Skeletal muscle satellite cell (primary cell): ENCODE measurements around the genes CD1B, SPTA1, AIM2, ACKR1 and DUSP23.

GRCh38 chr1:158009447-158010055 is 16.1 kb downstream of the KIRREL1 start:
- CAGE, long polyA plus RNA: no peak

DNA sequence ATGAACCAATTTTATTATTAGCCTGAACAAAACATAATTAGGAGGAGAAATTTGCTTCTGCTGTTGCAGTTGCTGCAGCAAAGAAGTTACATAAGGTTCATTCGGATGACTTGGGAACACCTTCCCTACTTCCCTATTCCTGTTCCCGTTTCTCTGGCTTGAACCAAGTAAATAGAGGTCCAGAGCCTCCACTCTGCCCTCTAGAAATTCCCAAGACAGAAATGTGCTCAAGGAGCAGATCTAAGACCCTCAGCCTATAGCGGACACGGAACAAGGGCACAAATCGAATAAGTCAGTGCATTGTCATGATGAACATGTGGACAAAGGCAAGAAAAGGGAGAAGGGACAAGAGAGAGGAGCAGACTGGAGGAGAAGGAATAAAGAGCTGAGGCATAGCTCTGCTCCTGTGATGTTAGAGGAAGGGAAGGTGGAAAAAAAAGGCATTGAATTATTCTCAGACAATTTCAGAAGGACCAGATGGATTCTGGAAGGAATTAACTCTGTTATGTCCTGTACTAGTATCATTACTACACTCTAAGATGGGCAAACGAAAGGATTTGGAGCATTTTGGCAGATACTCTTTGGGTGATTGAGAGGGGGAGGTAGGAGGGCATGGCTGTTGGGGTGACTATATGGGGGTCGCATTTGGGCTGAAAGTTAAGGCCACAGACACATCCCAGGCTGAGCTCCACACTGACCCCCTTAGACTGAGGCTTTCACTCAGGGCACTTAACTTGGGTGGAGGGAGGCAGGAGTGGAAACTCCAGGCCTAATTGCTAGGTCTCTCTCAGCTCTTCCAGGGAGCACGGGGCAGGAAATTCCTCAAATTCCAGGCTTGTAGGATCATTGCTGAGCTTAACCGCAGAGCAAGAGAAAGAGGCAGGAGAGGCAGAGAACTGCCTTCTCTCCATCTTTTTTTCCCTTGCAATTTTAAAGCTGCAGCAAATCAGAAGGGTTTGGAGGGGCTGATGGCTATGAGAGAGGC is 25.7 kb downstream of the KIRREL1 start:
- CAGE, long polyA plus RNA: no peak

DNA sequence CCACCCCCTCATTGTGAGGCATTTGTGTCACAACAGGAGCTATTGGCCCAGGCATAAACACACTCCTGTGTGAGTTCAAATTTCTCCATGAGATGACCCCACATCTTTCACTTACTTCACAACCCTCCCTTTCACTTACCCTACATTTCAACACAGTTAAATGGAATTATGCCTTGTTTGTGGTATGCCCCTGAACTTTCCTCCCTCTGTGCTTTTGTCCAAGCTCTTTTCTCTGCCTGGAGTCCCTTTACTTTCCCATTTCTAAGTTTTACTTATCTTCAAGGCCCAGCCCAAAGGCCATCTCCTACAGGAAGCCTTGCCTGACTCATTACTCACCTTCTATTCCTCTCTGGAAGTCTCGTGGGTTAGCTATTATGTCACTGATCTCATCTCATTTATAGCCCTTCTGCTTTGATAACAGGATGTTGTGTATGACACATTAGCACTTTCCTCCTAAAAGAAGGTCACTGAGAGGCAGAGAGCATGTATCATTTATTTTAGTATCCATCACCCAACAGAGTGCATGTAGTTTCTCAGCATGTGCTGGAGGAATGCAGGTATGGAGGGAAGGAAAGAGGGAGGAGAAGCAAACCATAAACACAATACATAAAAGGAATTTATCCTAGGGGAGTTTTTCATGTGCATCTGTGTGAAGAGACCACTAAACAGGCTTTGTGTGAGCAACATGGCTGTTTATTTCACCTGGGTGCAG is 26.1 kb downstream of the SMIM42 start:
- CAGE, long polyA plus RNA: no peak

GRCh38 chr1:158177223-158177589 is 3.5 kb upstream of the CD1D start:
- CAGE, long polyA plus RNA: no peak

DNA sequence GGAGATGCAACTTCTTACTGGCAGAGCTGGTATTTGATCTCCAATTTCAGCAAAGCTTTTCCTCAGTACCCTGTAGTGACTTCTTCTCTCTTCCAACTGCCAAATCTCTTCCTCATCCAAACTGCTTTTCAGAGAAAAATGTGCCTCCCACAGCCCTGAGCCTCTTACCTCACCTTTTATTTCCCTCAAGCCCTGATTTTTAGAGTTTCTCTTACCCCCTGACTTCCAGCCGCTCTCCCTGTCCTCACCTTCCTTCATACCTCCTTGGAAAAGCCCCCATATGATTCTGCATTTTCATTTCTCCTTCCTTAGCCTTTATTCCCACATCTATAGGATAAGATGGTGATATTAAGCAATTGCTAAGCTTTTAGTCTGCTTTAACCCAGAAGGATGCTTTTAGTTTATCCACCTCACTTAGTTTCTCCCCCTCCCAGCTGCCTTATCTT is at the start of gene CD1B:
Gene CD1B, minus strand, starts transcription at position 101 of the 446 bp plus-strand sequence.
- CAGE, long polyA plus RNA: no peak

GRCh38 chr1:158686453-158686993 is at the start of gene SPTA1:
TSS of gene SPTA1 (minus strand) at chr1:158686715.
- CAGE, long polyA plus RNA: no peak

DNA sequence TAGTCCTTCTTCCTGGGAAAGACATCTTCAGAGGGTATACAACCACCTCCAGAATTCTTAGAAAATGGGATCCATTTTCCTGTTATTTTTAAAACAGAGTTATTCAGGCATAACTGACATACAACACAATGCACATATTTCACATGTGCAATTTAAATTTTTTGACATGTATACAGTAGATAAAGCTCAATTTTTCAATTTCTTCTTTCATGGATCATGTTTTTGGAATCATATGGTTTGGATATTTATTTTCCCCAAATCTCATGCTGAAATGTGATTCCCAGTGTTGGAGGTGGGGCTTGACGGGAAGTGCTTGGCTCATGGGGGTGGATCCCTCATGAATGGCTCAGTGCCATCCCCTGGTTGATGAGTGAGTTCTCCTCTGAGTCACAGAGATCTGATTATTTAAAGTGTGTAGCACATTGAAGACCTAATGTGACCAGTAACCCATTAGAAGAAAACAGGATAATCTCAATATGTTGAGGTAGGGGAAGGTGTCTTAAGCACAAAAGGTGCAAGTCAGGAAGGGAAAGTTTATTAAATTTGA is 2.0 kb downstream of the PYDC5 start:
- CAGE, long polyA plus RNA: no peak

DNA sequence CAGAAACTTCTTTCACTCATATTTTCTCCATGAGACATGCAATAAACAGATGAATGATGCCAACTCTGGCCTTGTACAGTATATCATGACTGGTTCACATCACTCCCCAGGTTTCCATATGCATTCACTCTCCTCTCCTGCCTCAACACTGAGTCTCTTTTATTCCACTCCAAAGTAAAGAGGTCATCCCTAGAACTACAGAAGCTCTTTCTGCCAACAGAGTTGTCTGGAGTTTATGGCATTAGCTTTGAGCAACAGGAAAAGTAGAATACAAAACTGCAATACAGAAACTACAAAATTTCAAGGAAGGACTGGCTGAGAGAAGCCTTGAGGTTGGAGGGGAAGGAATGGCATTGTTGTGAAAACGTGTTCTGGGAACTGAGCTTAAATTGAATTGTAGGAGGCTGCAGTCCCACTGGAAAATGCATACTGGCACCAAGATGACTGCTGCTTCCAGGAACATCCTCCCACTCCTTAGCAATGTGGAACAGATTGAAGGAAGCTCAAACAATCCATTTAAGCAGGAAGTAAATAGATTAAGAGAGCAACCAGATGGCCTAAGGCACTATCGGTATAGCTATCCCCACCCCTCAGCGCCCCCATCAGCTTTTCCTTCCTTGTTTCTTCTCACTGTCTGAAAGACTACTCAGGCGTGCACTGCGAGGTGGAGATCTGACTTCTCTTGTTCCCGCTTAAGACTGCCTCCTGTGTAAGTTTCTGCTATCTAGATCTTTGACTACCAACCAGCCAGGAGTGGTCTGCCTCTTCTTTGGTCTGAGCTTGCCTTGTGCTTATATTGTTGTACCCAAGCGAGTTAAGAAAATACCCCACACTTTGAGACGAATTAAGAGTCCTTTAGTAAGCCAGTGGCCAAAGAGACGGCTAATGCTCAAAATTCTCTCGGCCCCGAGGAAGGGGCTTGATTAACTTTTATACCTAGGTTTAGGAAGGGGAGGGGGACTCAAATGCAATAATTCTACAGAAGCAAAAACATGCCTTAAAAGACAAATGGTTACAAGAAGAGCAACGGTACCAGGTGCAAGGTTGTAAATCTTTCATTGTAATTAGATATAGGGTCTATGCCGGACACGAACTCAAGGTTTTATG is 3.1 kb upstream of the PYDC5 start:
- CAGE, long polyA plus RNA: no peak

GRCh38 chr1:159076713-159077952 is at the start of gene AIM2:
TSS of gene AIM2 (minus strand) at chr1:159076766.
- CAGE, long polyA plus RNA: no peak

DNA sequence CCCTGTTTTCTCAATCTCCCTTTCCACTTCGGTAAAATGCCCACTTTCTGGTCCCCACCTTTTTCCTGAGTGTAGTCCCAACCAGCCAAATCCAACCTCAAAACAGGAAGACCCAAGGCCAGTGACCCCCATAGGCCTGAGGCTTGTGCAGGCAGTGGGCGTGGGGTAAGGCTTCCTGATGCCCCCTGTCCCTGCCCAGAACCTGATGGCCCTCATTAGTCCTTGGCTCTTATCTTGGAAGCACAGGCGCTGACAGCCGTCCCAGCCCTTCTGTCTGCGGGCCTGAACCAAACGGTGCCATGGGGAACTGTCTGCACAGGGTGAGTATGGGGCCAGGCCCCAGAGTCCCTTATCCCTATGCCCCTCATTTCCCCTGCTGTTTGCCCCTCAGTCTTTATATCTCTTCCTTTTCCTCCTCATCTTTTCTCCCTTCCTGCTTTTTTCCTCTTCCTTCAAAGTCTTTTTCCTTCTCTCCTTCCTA is at the start of gene ACKR1:
Gene ACKR1, plus strand, starts transcription at position 215 of the 481 bp plus-strand sequence.
- CAGE, long polyA plus RNA: no peak

DNA sequence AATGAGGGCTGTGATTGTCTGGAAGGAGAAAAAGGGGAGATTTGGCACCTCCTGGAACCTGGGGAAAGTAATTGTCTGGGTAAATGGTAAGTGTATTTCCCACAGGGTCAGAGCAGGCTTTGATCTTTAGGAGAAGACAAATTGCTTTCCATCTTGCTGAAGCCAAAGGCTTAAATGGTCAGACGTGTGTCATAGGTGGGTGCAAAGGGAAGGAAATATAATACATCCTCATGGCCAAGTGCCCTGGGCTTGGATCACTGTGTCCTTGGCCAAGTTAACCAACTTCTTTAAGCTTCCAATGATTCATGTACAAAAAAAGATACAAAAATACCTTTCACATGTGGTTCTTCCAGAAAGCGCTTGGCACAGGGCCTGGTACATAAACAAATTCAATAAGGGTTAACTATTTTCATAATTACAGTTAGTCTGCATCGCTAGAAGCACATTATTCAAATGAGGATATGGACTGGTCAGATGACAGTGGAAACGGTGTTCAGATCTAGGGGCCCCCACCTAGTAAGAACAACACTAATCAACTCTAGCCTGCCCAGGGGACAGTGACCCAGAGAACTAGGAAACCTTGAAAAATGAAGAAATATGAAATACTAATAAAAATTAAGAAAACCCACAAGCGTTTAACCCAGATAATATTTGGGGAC is 1.2 kb upstream of the DUSP23 start:
- CAGE, long polyA plus RNA: no peak

- CAGE, long polyA plus RNA: no peak
These were observed at the start of gene DUSP23 for GRCh38 chr1:159780874-159781702. TSS of gene DUSP23 (plus strand) at chr1:159780962.

DNA sequence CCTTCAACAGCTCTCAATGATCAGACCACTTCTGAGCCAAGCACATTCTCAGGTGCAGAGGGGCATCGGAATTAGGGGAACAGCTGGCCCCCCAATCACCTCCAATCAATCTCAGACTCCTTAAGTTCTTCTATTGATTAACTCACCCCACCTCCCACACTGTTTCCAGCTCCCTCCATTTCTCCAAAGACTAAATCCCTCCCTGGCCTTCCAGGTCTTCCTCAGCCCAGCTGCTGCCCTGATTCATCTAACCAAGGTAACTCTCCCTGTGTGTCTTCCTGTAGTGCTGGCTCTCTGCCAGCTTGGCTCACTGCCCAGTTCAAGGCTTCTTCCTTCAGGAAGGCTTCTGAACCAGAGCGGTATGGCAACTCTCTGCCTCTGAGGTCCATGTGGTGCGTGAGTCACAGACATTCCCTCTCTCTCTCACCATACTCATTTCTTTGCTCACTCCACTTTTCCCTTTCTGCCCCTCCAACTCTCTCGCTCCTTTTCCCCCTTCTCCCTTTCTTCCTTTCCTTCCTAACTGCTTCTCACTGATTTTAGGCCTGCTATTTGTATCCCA is 18.1 kb downstream of the CFAP45 start:
- CAGE, long polyA plus RNA: no peak

DNA sequence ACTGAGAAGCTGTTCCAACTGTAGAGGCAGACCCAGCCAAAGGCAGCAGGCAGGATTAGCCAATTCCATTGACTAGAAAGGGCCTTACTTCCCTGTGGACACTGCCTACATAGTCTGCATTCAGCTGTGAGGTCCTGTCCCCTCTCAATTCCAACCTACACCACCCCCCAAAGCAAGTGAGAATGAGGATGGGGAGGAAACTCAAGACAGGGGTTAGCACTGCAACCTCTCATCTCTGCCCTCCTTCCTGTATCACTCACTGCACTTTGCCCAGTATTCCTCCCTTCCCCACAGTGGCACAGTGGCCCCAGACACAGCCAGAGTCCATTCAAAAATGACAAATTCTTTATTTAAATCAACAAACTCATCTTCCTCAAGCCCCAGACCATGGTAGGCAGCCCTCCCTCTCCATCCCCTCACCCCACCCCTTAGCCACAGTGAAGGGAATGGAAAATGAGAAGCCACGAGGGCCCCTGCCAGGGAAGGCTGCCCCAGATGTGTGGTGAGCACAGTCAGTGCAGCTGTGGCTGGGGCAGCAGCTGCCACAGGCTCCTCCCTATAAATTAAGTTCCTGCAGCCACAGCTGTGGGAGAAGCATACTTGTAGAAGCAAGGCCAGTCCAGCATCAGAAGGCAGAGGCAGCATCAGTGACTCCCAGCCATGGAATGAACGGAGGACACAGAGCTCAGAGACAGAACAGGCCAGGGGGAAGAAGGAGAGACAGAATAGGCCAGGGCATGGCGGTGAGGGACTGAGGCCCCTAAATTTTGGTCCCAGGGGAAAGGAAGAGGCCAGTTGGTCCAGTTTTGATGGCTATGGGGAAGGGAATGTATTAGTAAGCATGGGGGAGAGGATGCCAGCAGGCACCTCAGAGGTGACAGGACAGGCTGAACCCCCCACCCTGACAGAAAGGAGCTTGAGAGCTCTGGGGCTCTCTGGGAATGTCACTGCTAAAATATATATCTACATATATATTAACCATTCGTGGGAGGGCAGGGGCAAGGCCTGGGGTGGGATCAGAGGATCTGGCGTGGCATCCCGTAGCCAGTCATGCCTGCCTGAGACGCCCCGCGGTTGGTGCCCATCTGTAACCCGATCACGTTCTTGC is 7.2 kb downstream of the TAGLN2 start:
- CAGE, long polyA plus RNA: no peak

- CAGE, long polyA plus RNA: no peak
These were observed 2.5 kb downstream of the TAGLN2 start for GRCh38 chr1:159922820-159923115.

DNA sequence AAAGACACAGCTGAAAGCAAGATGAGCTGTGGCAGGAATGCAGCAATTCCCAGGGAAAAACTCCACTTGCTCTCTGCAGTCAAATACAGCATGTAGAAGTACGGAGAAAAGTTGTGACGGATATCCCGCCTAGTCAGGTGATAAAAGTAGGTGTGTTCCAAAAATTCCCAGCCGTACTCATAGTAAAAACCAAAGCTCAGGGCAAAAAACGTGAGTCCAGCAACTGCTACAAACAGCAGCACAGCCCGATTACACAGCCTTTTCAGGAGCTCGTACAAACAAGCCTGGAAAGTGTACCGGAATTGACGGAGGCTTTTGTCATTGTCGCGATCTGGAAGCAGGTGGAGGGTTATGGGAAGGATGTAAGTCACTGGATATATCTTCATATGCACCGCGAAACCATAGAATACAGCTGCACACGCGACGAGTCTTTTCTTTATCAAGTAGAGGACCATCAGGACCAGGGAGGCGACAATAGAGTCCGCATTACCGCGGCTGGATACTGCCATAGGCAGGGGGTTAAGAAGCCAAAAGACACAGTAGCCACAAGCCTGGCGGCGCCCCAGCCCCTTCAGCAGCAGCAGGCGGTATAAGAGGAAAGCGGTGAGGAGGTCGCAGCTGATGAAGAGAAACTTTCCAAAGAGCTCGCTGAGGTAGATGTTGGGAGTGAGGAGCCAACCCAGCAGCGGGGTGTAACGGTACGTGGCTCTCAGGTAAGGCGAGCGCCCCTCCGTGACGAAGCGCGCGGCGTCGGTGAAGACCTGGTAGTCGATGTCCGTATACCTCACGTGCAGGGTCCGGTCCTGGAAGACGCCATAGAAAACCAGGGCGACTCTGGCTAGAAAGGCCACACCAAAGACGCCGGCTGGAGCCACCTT is 731 bp downstream of the PIGM start:
- CAGE, long polyA plus RNA: no peak

GRCh38 chr1:160177098-160177567 is 13.2 kb upstream of the CASQ1 start:
- CAGE, long polyA plus RNA: no peak

DNA sequence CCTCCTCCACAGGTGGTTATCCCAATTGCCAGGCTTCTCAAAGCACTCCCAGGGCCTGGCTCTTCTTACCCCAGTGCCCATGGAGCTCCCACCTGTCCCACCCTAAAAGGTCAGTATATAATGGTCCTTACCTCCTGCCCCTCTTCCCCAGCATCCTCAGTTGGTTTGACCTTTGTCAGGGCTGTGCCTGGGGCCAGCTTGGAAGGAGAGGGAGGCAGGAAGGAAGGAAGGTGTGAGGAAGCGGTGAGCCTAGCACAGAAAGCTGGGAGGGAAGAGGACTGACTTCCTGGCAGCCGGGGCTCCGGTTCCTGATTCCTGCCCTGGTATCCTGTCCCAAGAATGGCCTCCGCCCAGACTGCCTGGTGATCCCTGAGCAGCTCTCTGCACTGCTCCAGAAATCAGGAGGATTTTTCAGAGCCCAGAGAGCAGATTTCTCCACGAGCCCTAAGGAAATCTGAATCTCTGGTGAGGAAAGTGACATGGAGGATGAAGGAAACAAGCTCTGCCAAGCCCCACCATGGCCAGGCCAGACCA is 3.0 kb downstream of the PEA15 start:
- CAGE, long polyA plus RNA: no peak

GRCh38 chr1:160209310-160210319 is 4.4 kb downstream of the PEA15 start:
- CAGE, long polyA plus RNA: no peak

- CAGE, long polyA plus RNA: no peak
These were observed 17.1 kb downstream of the COPA start for GRCh38 chr1:160325945-160326359.